SJCRH30 (cell line): ENCODE measurements around a stretch of chr10.

DNA sequence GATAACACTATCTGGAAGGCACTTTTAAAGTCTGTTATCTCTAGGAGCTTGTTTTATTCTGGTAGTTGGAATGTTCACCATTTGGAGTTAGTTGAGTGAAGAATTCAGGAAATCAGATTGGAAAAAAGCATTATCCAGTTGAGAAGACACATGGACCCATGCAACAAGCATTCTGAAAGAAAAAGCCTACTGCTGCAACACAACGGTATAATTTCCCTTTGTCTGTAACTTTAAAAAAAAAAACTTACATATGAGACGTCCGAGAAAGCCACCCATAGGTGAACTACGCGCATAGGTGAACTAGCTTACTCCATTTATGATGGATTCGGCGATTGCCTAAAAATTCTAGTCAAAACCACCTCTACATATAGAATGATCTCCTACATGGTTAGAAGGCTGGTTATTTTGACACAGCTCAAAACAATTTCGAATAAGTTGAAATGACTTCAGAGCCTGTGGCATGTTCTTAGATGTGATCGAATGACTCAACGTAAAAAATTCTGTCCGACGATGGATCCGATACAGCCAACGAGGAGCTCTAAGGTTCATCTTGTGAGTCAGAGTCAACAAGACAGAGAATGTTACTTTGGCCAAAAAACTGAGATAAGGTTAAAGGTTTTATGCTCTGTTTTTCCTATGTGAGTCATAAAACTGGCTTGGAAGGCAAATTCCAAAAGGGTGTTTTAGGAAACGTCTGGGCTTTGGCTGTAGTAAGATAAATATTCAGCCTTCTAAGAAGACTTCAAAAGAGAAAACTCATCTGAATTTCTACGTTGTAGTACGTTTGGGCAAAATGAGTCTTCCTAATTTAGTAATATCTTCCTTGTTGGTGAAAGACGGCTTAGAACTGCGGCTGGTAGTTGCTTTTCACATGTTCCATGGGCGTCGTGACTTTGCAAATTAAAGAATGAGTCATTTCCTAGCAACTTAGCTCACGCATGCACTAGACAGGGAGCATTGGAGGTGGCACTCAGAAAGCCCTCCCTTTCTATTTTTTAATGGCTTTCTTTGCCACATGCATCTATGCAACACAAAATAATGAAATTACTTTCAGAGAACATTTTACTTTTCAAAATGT is 28.0 kb downstream of the PFKP start:
- RAMPAGE, long total RNA = no peak

DNA sequence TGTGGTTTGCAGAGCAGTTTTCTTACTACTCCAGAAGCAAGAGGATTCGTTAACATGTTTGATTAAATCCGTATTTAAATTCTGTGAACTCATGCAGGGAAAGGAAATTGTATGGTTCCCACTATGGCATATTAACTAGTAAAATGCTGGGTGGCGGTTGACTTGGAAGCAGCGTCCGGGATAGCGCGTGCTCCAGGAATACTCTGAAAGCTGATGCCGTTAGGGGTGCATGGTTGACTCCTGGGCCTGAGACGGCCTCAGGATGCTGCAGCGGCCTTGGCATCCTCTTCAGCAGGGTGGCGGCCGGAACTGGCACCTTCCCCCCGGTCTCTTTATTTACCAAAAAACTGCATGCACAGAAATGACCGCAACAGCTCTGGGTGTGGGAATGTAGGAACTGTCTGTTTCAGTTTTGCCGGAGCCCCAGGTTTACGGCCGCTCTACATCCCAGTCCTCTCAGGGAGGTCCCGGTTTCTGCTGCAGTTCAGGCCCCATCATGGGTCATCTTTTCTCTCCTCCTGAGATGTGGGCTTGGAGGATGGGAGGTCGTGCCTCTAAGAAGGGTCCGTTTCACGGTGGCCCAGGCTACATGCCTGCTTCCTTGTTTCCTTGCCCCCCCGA is 28.8 kb downstream of the PFKP start:
- RAMPAGE, long total RNA = no peak

- RAMPAGE, long total RNA = no peak
These were observed 33.9 kb downstream of the PFKP start for GRCh38 chr10:3101133-3101701.

DNA sequence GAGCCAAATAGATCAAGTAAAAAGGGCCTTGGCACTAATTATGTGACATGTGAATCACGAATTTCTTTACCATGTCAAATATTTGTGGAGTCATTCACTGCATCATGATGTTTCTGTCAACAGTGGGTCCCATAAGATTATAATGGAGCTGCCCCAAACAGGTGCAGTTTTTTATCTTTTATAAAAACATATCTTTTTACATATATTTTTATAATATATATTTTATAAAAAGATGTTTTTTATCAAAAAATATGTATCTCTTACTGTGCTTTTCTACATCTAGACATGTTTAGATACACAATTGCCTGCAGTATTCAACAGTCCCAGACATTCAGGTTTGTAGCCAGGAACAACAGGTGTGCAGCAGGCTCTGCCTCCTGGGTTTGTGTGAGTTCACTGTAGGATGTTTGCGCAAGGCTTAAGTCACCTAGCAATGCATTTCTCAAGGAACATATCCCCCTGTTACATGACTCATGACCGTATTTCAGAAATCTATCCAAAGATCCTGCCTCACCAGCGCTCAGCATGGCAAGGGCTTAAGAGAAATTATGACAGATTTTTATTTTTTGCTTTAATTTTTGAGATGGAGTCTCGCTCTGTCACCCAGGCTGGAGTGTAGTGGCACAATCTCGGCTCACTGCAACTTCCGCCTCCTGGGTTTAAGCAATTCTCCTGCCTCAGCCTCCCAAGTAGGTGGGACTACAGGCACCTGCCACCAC is 41.5 kb downstream of the PITRM1 start:
- RAMPAGE, long total RNA = no peak

DNA sequence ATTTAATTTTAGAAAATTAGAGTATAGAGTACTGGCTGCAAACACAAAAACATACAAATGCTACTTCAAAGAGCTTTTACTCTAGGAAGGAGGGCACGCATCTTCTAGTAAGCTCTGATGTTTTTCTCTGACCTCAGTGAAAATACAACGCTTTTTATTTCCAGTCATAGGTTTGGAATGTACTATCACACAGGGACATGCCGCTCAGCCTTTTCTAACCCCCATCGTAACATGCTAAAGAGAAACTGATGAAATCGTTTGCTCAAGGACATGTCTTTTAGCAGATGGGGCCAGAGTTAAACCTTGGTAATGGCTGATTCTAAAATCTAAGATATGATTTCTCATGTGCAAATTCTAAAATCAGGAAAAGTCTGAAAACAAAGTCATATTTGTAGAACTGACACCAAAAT is 280.4 kb upstream of the PITRM1 start:
- RAMPAGE, long total RNA = no peak

DNA sequence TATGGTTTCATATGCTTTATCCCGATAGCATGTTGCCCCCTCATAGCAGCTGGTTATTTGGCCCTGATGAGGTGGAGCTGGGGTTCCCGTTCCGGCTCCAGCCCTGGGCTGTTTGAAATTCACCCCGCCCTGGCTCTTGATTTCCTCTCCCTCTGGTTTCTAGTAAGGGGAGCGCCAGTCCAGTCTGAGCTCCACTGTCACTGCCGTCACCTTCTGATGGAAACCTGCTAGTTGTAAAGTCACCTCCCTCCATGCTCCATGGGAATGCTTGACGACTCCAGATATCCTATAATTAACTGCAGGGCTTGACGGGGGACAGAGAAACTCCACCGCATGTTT is 300.8 kb downstream of the KLF6 start:
- RAMPAGE, long total RNA = no peak

GRCh38 chr10:3486255-3486794 is 298.7 kb downstream of the KLF6 start:
- RAMPAGE, long total RNA = no peak

GRCh38 chr10:3538196-3538750 is 246.7 kb downstream of the KLF6 start:
- RAMPAGE, long total RNA = no peak

DNA sequence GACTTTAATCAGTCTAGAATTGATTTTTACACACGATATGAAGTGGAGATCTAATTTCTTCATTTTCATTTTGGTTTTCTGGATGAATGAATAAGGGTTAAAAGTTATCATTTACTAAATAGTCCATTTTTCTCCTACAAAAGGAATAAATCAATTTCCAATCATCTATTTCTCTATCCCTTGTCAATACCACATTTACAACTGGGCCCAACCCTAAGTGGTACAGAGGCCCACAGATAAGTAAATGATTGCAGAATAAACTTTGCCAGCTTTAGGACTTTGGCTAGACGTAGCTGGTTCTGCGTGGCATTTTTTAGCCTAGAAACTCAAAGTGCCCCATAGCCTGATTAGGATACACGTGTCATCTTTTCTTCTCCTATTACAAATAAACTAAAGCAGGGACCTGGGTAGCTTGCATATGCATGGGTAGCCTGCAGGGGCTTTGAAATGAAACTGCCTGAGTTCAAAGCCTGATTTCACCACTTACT is 56.5 kb downstream of the KLF6 start:
- RAMPAGE, long total RNA = no peak

- RAMPAGE, long total RNA = no peak
These were observed 206.9 kb upstream of the KLF6 start for GRCh38 chr10:3991961-3992317.

DNA sequence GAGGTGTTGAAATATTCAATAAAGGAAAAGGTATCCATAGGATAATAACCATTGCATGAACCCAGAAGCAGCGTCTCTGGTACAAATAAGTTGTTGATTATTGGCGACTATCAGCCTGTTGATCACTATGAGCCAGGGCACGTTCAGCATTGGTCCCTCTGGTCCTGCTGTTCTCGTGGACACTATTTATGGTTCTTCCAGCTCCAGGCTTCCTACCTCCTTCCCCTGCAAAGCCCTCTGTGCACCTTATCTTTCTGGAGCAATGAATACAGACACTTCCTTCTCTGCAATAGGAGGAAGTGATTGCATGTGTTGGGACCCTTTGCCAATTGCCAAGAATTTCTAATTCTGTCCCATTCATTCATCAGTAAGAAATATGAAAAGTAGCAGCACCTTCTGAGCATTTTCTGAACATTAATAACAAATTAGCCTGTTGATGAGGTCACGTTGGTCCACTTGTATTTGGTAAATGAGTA is 258.9 kb upstream of the KLF6 start:
- RAMPAGE, long total RNA = no peak

GRCh38 chr10:4241455-4242321 is 456.7 kb upstream of the KLF6 start:
- RAMPAGE, long total RNA = no peak

- RAMPAGE, long total RNA = no peak
These were observed 498.8 kb upstream of the KLF6 start for GRCh38 chr10:4283613-4284347.

DNA sequence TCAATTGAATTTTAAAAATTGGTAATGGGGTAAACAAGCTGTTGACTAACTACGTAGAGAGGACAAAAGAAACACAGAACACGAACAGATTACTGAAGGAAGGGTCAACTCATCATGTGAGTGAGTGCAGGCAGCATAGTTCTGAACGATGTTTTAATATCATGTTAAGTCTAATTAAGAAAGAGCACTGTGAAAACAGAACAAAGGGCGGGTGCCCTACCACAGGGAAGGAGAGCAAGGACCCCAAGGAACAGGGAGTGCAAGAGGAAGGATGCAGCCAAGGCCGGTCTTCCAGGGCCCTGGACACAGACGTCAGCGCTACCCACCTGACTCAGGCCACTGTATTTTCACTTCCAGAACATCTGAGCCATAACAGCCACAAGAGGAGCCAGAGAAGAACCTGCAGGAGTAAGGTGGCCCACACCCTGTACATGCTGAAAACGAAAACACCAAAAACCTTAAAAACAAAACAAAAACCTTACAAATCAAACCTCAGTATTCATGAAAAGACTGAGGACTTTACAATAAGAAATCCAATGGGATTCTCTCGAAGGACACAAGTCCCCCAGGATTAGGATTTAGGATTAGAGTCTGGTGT is 506.1 kb upstream of the AKR1E2 start:
- RAMPAGE, long total RNA = no peak

GRCh38 chr10:4331148-4331375 is 494.9 kb upstream of the AKR1E2 start:
- RAMPAGE, long total RNA = no peak

GRCh38 chr10:4703919-4704674 is 121.9 kb upstream of the AKR1E2 start:
- RAMPAGE, long total RNA = no peak

DNA sequence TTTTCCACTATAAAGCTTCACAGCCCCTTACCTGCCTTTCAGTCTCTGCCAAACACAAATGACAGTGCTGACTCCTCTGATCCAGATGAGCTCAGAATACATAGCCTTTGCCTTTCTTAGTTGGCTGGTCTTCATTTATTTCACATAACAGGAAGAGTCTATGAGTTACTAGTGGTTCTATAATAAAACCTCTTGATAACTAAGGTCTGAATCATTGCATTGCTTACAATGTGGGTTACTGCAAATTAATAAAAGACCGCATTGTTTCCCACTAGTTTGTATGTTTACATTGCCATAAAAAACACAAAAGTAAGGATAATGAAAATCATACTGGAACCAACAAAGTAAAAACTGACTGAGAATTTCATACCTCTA is 62.1 kb upstream of the AKR1E2 start:
- RAMPAGE, long total RNA = no peak

- RAMPAGE, long total RNA = no peak
These were observed 4.8 kb downstream of the AKR1C1 start for GRCh38 chr10:4967884-4968494.

GRCh38 chr10:5035014-5035824 is 31.6 kb upstream of the AKR1C2 start:
- RAMPAGE, long total RNA = no peak

DNA sequence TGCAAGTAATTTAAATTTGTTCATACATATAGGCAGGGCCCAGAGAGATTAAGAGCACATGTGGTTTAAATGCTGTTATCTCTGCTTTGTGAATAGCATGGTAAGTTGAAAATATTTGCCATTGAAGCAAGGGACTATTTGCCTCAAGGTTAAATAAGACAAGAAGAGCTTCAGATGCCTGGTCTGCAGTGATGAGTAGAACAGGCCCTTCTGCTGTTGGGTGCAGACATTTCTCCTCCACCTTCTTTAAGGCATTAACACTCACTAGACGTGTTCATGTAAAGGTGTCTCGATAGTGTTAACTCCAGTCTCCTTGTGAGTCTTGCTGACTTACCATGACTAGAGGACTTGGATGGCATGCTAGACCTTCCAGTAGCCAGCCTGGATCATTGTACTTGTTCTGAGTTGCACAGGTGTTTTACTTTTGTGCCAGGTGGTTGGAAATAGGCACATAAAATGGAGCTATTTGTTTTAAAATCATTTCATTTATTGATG is 15.5 kb upstream of the AKR1C3 start:
- RAMPAGE, long total RNA = no peak